Epithelial cell of proximal tubule (primary cell): ENCODE measurements around the gene LRRC28.

DNA sequence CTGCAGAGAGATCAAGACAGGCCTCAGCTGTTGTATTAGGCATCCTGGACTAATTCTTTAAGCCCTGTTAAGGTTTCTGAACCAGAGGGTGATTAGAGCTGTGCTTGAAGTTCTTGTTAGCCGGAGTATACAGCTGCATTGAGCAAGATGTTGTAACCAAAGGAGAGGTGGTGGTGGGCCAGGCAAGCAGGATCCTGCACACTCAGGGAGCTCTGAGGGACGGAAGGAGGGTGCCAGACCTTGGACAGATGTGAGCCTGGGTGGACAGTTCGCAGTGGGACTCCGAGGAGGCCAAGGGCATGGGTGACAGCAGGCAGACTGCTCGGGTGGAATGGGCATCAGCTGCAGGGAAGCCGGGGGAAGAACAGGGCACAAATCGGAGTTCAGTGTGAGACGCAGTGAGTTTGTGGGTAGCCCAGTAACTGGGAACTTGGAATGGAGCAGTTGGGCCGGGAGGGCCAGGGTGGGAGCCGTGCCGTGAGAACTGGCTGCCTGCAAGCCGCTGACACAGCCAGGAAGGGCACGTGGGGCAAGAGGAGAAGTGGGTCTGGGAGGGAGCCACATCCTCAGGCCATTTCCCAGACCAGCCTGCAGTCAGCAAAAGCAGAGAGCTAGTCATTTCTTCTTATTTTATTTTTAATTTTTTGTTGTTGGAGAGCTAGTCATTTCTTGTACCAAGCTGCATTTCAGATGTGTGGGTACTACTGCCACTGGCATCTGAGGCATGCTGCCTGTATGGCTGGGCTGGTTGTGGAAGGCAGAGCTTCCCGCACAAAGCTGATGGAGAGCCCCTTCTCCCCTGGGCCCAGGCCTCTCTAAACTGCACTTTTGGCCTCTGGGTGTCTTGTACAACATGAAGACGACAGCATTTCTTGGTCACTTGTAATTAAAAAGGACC, 61.0 kb downstream of the PGPEP1L start:
- RAMPAGE, long total RNA: no peak
- RRBS: 69% methylated on average over 3 of the region's 15 CpGs

DNA sequence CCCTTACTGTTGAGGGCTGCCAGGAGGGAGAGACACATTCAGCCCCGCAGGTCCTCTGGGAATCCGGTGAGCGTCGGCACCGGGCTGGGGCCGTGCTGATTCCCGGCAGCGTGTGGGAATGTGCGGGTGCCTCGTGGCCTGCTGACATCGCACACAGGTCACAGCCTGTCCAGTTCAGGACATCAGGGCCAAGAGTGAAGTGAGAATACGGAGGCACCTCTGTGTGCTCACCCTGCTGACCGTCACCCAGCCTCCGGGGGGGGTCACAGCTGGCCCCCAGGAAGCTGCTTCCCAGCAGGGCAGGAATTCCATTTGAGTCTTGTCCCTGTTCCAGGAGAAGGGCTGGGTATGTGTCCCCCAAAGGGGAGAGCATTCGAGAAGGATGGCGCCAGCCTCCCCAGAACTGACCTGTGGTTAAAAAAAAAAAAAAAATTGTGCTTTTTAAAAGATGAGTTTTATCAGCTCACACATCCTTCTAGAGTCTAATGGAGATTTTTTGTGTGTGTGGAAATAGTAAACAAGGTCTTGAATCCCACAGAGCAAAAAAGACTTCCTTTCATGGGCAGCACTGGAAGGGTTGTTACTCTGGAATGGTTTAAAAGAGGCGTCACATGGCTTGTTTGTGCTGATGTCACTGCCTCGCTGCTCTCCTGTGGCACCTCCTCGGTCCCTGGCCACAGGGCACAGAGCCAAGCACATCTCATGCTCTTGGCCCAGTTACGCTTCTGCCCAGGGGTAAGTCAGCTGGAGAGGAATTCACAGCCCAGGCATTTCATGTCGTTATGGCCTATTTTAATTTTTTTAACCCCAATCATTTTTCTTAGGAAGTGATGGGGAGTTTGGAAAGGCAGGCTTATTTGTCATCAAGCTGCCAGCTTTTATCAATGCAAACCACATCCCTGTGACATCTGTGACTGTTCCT, 53.4 kb downstream of the PGPEP1L start:
- RAMPAGE, long total RNA: no peak
- RRBS: no CpG with 5 or more reads among the region's 21 CpGs

DNA sequence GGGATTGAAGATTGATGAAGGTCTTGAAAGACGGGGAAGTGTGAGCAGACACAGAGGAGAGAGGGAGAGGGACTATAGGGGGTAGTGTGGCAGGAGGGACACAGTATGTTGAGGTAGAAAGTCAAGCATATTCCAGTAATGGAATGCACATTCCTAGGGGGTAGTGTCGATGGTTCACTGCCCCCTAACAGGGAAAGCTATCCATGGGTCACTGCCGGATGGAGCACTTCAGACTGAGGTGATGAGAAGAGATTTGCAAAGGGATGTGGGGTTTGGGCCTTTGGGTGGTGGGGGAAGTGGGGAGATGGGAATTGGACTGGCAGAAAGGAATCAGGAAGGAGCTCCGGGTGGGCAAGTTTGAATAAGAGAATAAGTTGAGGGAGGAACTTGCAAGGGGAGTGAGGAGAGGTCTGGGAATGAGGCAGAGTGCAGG, 15.9 kb downstream of the SYNM start:
- RAMPAGE, long total RNA: no peak
- RRBS: no CpG with 5 or more reads among the region's 4 CpGs

- RAMPAGE, long total RNA: no peak
- RRBS: no CpG with 5 or more reads among the region's 3 CpGs
These were observed 16.3 kb downstream of the SYNM start for GRCh38 chr15:99121255-99121454.

DNA sequence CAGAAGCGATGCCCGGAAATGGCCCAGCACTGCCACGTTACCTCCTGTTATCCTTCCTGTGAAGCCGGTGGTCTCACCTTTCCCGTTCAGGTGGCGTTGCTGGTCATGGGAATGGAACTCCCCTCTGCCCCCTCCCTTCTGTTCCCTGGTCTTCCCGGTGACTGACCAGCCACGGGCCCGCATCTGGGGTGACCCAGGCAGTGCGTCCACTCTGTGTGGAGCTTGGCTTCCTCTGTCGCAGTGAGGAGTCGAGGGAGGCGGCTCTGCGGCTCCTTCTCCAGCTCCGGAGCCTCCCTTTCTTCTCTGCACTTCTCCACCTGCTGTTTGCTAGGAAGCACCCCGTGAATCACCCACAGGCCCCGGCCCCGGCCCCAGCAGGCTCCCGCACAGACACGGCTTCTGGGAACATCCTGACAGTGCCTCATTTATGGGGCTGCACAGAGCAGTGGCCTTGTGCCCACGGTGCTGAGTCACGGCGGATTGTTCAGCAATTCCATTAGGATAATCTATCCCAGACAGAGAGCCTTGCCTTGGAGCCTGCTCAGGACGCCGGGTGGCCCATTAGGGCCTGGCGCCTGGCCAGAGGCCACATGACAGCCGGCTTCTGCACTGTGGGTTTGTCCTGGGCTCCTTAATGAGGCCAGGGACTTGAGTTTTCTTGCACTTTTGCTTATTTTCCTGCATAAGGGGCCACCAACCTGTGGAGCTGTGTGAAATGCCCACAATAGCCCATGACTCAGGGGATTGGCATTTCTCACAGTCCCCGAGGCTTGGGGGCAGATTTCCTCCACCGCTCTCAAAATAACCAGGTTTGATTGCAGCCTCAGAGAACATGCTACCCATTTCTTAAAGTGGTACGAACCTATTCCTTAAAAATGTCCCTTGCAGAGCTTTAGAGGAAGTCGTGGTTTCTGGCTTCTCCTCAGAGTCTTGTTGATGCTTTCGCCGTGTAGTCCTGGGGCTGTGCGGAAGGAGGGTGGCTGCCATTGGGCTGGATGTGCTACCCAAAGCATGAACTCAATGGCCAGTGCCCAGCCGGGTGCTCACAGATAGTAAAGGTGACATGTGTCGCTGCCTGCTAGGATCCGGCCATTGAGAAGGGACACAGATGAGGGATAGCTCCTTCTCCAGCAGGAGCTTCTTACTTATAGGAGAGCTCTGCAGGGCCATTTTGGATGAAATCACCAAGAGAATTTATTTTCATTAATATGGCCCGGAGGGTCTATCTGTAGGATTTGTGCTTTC, 18.9 kb downstream of the SYNM start:
- RAMPAGE, long total RNA: no peak
- RRBS: 14% methylated on average over 10 of the region's 38 CpGs

- RAMPAGE, long total RNA: no peak
- RRBS: 97% methylated on average over 6 of the region's 23 CpGs
These were observed 24.6 kb downstream of the SYNM start for GRCh38 chr15:99129336-99129941.

- RAMPAGE, long total RNA: no peak
- RRBS: no CpG with 5 or more reads among the region's 4 CpGs
These were observed 34.3 kb downstream of the SYNM start for GRCh38 chr15:99139246-99139610.

GRCh38 chr15:99250641-99251590, at the start of gene LRRC28:
Gene LRRC28, plus strand, starts transcription at chr15:99251481.
- RAMPAGE, long total RNA: no peak
- RRBS: 1% methylated on average over 10 of the region's 68 CpGs

GRCh38 chr15:99438236-99438492, 127.6 kb upstream of the MEF2A start:
- RAMPAGE, long total RNA: no peak
- RRBS: no CpG with 5 or more reads among the region's 5 CpGs

DNA sequence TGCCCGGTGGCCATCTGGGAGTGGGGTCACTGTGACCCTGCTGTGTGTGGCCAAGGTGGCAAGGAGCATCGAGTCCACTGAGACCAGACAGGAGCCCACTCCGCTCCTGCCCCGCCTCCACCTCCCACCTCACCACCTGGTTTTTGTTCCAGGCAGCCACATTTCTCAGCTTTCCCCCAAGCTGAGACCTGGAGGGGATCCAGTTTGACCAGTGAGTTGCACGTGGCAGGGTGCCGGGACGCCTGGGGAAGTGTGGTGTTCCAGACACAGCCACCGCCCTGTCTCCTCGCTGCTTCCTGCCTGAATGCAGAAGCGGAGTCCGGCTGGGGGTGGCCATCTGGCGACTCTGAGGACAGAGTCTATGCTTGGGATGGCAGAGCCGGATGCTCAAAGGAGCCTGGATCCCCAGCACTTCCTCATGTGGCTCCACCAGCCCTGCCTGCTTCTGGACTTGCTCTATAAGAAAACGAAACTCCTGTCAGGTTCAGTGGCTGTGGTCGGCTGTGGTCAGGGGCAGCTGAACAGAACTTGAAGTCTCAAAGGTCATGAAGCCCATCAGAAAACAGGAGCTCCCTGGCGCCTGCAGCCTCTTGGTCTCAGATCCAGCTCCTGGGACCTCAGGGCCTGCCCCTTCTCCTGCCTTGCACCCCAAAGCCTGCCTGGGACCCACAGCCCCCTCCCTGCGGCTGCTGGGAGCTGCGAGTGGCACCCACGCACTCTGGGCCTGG, 113.0 kb upstream of the MEF2A start:
- RAMPAGE, long total RNA: no peak
- RRBS: 16% methylated on average over 7 of the region's 19 CpGs

GRCh38 chr15:99507116-99507706, 58.6 kb upstream of the MEF2A start:
- RAMPAGE, long total RNA: no peak
- RRBS: 92% methylated on average over 3 of the region's 13 CpGs

DNA sequence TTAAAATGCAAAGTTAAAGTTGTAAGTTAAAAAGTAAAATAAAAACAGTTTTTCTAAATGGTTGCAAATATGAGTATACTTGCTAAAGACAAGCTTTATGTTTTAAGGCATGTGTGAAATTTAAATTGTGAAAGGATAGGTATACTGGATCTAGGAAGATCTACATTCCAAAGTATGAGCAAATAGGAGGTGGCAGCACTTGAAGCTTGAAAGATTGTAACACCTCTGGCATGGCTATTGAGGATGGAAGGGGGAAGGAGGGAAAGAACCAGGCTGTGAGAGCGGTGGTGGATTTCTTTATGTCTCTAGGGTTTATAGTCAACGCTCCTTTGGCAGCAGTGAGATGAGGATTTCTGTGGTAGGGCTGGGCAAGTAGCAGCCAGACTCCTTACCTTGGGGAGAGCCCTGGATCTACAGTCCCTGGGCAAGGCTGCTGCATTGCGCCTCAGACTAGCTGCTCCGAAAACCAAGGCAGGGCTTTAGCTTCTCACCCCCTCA, 53.1 kb downstream of the MEF2A start:
- RAMPAGE, long total RNA: no peak
- RRBS: no CpG with 5 or more reads among the region's 4 CpGs

- RAMPAGE, long total RNA: no peak
- RRBS: no CpG with 5 or more reads among the region's 4 CpGs
These were observed 25.3 kb downstream of the LYSMD4 start for GRCh38 chr15:99707903-99708303.

DNA sequence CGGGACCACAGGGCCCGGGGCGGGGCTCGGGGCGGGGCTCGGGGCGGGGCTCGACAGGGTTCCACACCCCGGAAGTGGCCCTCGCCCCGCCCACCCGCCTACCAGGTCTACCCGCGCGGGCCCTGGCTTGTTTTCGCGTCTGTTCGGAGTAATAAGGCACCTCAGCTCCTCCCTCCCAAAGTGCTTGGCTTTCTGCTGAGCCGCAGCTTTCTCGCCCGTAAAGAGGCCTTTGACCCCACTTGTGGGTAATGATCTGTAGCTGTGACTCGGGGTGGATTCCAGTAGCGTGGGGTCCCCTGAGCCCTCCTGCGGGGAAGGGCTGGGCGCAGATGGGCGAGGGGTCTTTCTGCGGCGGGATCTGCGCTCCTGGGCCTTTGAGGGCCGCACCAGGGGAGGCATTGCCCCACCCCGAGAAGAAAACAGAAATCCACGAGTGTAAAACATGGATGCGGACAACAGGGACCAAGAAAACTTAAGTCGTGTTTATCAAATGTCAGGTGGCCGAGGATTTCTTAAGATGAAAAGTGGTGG, 369 bp upstream of the LYSMD4 start:
- RAMPAGE, long total RNA: no peak
- RRBS: 3% methylated on average over 8 of the region's 35 CpGs

- RAMPAGE, long total RNA: no peak
- RRBS: no CpG with 5 or more reads among the region's 30 CpGs
These were observed 192.8 kb upstream of the LYSMD4 start for GRCh38 chr15:99926059-99926491.

- RAMPAGE, long total RNA: no peak
- RRBS: no CpG with 5 or more reads among the region's 6 CpGs
These were observed 113.5 kb downstream of the ASB7 start for GRCh38 chr15:100715869-100716237.

GRCh38 chr15:100721521-100722623, 119.5 kb downstream of the ASB7 start:
- RAMPAGE, long total RNA: no peak
- RRBS: no CpG with 5 or more reads among the region's 19 CpGs

- RAMPAGE, long total RNA: no peak
- RRBS: no CpG with 5 or more reads among the region's 4 CpGs
These were observed 67.9 kb downstream of the CHSY1 start for GRCh38 chr15:101184014-101184331.

- RAMPAGE, long total RNA: no peak
- RRBS: no CpG with 5 or more reads among the region's 11 CpGs
These were observed 61.0 kb downstream of the CHSY1 start for GRCh38 chr15:101190731-101191285.

- RAMPAGE, long total RNA: no peak
- RRBS: 3% methylated on average over 5 of the region's 30 CpGs
These were observed 1.1 kb downstream of the CHSY1 start for GRCh38 chr15:101250770-101251157.